Metastatic Breast Carcinoma in the Brain (tissue), 10 donors: ENCODE measurements around the genes ETFA, SKIC8 and PSMA4.

DNA sequence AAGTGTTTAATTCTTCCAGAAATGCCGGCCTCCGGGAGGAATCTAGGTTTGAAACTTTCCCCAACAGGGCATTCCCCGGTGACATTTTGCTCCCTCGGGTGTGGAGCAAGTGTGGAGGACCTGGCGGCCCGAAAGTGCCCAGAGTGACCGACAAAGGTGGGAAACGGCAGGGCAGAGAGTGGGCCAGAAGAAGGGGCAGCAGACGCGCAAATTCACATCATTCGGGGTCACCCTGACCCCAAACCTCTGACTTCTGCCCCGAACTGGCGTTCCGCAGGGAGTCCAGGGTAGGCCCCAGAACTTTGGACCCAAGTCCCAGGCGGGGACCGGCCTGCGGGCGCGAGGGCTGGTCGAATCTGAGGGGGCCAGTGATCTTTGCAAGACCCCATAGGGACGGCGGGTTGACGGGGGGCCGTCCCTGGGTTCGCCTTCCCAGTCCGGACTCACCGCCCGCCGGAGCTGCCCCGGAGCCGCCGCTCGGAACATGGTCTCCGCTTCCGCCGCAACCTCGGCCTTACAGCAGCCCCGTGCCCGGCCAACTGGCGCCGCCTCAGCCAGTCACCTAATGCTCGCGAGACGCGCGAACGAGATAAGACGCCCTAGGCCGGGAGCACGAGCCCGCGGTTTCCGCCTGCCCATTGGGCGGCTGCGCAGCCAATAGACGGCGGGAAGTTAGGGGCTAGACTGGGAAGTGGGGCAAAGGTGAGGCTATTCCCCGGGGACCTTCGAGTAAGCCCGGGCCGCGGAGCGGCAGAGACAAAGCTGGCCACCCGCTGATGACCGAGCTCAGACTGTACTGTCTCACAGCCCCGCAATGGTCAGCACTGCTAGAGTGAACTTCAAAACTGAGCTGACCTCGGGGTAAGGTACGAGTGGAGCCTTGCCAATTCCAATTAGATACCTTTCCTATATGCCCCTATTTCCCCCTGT, at the start of gene ETFA:
Gene ETFA (minus strand): TSS at position 567 of the 930 bp plus-strand sequence.
- PRO-cap, 10 experiments = peak in 10 of 10 experiments; most common plus-strand start position 711 of the sequence (in 9); most common minus-strand start position 541 of the sequence (in 8)

DNA sequence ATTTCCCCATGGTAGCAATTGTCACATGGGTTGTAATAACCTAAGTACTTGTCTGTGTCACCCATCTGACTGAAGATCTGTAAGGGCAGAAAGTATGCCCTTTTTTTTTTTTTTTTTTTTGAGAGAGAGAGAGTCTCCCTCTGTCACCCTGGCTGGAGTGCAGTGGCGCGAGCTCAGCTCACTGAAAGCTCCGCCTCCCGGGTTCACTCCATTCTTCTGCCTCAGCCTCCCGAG, 481 bp upstream of the ETFA start:
- PRO-cap, 10 experiments = peak in 2 of 10 experiments; most common minus-strand start position 67 of the sequence (in 2)

DNA sequence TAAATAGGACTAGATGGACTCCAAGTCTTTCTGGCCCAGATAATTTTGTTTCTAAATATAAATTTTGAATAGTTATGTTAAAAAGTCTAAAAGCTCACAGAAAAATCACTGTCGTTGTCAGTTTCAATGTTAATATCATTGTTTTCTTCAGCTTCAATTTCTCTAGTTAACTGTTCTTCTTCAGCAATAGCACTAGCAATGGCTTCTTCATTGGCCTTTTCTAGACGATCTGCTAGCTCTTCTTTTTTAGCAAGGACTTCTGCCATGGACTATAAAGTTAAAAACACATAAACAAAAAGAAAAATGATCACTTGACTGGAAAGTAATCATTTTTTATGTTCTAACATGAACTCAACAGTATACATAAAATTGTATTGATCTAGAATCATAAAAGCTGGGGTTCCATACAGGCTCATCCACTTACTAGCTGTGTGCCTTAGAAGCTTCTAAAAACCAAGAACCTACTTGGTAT, 138.3 kb downstream of the SCAPER start:
- PRO-cap, 10 experiments = no peak in any of the 10 experiments

GRCh38 chr15:77057689-77058429, 13.1 kb downstream of the TSPAN3 start:
- PRO-cap, 10 experiments = no peak in any of the 10 experiments

DNA sequence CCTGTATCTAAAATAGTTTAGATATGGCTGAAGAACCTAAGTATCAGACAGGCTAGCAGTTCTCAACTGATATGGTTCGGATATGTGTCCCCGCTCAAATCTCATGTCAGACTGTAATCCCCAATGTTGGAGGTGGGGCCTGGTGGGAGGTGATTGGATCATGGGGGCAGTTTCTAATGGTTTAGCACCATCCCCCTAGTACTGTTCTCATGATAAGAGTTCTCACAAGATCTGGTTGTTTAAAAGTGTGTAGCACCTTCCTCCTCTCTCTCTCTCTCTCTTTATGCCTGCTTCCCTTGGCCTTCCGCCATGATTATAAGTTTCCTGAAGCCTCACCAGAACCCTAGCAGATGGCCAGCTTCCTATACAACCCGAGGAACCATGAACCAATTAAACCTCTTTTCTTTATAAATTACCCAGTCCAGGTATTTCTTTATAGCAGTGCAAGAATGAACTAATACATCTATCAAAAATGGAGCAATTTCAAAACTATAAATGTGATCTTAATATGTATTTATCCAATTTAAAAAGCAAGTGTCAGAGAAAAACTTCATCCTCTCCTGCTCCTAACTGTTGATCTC, 47.2 kb downstream of the PEAK1 start:
- PRO-cap, 10 experiments = peak in 1 of 10 experiments; most common minus-strand start position 278 of the sequence (in 1)

DNA sequence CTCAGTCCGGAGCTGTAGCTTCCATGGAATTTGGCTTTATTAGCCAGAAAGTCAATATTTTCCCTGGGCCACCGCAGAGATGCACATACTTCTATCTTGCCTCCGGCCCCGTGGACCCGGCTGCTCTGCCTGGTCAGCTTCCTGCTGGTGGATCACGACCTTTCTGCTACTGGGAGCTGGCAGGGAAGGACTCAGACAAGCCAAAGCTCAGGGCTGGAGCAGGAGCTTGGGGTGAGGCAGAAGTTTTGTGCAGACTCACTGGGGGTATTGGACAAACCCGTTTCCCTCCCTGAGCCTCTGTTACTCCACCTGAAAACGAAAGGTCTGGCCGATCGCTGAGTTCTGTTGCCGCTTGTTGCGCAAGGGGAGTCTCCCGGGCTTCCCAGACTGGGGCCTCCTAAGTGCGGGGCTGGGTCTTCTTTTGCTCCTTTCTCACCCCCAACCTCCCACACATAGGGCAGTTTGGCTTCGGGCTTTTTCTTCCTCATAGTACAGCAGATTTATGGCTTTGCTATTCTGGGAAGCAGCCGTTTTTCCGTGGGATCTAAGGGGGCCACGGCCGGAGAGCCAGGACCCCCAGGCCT, 63.4 kb downstream of the LINGO1 start:
- PRO-cap, 10 experiments = peak in 1 of 10 experiments; most common minus-strand start position 317 of the sequence (in 1)

DNA sequence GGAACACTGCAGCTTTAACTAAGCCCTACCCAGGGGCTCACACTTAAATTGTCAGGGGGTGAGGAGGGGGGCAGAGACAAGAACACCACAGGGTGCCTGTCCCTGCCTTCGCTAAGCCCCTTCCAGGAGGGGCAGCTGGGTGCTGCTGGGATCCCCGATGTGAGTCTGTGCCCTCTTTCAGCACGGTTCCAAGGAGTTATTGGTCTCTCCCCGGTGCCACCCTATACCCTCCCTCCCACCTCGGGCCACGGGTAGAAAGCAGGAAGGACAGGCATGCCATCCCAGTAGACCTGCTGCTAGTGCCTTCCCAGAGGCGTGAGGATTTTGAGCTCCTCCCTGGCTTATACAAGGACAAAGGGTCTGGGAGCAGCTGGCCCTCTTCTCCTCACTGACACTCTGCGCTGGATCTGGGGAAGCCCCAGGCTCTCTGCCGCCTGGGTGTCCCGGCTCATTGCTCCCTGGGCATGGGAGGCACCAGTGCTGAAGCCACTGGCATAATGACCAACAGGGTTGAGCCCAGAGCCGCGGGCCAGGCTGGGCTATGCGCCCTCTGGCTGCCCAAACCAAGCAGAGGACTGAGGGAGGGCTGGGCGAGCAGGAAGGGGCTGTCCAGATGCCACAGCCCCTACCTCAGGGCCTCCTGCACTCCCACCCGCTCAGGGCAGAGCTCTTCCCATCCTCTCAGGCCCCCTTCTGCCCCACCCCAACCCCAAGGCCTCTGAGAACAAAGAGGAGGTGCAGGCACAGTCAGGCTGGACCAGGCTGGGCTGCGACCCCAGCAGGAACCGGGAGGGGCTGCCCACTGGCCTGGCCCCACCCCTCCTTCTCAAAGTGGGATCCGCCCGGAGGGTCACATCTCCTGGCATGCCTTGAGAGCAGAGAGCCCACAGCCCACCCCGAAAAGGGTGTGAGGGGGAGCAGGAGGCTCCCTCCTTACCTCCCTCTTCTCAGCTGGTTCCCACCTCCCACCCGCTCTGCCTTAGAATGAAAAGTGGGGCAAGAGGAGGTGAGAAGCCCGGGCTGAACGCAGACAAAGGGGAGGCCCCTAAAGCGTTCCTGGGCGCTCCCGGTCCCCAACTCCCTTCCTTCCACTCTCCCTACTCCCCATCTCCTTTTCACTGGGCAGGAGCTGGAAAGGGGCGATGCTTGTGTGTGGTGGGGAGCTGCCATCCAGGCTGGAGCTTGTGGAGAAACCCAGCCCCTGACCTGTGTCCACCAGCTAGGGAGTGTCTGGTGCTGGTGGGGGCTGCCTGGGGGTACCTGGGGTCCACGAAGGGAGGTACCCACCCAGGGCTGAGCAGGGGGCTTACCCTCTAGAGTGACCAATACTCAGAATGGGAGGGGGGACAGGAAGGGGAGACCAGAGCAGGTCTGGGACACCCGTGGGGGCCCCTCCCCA, 1.5 kb downstream of the LINGO1 start:
- PRO-cap, 10 experiments = peak in 3 of 10 experiments; most common plus-strand start position 287 of the sequence (in 1); most common minus-strand start position 400 of the sequence (in 1)

GRCh38 chr15:78002803-78003822, 74.4 kb downstream of the TBC1D2B start:
- PRO-cap, 10 experiments = no peak in any of the 10 experiments

GRCh38 chr15:78024181-78024600, 53.3 kb downstream of the TBC1D2B start:
- PRO-cap, 10 experiments = no peak in any of the 10 experiments

DNA sequence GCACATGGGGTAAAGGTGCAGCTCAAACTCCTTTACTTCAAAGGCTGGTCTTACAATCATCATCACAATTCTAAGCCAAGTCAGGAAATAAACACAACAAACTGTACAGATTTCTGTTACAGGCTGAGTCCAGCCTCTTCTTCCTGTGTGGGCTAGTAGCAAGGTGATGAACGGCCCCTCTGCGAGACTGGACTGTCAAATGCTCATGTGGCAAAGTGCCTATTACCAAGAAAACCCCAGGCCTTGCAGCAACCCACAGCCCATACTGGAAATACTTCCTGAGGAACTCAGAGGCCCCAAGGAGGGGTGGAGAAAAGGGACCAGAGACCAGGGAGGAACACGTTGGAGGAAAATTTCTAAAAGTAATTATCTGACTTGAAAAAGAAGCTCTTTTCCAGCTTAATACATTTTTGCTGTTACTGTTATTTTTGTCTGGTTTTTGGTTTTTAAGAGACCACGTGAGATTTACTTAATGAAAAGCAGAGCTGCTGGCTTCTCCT, 29.6 kb downstream of the TBC1D2B start:
- PRO-cap, 10 experiments = peak in 1 of 10 experiments; most common plus-strand start position 290 of the sequence (in 1); most common minus-strand start position 197 of the sequence (in 1)

DNA sequence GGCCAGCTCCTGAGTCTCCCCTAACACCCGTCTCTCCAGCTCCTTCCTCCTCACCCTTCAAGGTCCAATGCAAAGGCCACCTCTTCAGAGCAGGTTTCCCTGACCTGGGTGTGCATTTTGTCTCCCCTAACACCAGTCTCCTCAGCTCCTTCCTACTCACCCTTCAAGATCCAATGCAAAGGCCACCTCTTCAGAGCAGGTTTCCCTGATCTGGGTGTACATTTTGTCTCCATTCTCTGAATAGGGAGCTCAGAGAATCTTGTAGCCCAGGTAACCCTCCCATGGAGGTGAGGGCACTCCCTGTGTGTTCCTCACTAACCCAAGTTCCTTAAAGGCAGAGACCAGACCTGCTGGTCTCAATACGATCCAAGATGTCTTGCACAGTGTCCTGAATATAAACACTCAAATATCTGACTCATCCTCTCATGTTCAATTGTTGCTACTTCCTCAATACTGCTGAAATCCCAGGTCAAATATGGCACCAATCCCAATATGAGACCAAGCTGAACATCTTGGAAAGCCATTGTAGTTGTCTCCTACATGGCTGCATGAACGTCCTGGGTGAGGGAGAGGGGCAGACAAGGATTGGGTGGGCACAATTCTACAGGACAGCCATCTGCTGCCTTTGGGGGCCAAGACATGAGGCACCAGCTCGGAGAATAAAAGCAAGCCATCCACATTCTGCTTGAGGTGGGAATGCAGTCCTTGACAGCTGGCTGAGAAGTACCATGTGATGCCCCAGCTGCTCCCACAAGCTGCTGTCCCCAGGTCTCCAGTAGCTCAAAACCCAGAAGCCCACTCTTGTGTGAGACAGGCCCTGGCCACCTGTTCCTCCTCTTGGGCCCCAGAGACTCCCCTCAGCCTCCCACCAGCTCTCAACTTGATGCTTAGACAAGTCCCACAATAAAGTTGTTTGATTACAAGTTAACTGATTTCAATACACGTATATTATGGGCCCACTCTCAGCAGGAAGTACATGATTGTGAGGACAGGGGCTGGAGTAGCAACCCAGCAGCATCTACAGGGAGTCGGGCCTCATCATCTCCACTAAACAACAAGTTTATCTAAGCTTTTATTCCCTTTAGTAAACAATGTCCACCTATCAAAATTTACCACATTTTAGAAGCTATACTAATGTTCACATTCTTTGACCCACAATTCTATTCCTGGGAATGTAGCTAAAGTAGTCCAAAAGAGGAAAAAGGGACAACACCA, 18.2 kb downstream of the TBC1D2B start:
- PRO-cap, 10 experiments = peak in 1 of 10 experiments; most common minus-strand start position 330 of the sequence (in 1)

- PRO-cap, 10 experiments = peak in 1 of 10 experiments; most common plus-strand start chr15:78082686 (in 1); most common minus-strand start chr15:78082469 (in 1)
Measured at GRCh38 chr15:78082351-78082825, 4.9 kb upstream of the TBC1D2B start.

GRCh38 chr15:78197562-78198121, 36.7 kb downstream of the ACSBG1 start:
- PRO-cap, 10 experiments = no peak in any of the 10 experiments

DNA sequence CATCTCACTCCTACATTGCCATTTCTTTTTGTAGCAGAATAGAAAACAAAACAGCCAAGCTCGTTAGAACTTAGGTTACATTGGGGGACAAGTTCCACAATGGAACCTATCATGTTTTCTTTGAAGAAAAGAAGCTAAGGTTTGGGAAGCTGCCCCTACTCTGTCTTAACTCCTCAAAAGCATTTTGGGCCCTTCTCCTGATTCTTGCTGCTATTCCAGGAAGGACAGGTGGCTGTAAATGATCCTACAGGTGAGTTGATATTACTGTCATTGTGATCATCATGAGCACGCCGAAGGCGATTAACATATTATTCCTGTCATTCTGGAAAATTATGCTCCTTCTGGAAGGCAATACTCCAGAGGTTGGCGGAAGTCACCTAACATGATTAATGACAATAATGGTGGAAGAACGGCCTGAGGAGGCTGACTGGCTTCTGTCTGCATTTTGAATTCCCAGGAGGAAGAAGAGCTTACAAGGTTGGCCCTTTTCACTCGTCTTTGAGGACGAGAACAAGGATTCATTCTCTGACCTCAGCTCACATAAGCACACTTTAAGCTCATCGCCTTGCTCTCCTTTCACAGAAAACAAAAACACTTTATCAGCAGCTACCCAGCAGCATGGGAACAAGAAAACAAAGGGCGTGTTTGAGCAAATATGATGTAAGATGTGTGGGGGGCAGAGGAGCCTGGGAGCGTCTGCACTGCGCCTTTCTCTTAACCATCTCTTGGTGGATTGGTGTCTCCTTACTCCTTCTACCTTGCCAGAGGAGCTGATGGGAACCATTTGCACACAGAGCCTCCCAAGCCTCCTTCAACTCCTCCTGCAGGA, 23.2 kb downstream of the ACSBG1 start:
- PRO-cap, 10 experiments = peak in 1 of 10 experiments; most common plus-strand start position 389 of the sequence (in 1); most common minus-strand start position 239 of the sequence (in 1)

- PRO-cap, 10 experiments = no peak in any of the 10 experiments
Measured at GRCh38 chr15:78213288-78213596, 21.1 kb downstream of the ACSBG1 start.

DNA sequence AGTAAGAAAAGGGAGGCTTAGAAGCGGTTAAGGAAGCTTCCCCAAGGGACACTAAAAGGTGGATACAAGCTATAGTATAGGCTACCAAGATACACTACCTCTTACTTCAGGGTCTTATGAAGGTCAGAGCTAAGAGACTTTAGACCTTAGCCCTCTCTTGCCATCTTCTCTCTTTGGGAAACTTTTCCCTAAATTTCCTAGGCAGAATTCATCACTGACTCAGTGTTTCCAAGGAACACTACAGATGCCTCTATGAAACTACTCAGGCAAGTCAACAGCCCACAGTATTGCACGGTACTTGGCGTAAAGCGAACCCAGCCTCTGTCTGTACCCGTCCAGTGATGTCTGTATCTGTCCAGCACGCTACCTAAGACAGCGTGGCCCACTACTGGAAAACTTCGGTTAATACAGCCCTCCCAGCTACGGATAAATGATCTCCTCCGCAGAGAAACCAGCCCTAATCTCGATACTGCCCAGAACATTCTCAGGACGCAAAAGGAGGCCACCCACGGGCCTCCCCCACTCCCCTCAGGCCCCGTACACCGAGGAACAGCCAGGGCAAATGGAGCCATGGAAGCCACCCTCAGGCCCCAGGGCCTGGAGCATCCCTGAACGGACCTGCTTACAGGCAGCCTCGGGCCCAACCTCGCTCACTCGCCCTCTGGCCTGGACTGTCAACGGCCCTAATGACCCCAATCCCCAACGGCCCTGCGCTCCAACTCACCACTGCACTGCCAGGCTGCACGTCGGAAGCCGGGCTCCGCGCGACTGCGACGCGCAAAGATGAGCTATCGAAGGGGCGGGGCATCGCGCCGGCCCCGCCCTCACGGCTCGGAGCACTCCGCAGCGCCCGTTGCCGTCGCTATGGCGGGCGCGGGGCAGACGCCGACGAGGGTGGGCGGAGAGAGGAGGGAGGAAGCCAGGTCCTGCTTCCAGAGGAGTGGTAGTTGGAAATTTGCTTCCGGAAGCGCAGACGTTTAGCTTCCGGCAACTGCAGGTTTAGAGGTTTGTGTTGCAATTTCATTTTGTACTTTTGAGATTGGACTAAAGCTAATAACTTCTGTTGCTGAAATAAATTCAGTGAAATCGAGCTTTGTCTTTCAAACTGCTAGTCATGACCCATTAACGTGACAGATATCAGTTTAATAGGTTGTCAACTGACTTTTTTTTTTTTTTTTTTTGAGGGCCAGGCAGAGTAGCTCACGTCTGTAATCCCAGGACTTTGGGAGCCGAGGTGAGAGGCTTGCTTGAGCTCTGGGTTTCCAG, at the start of gene SKIC8:
Gene SKIC8 (minus strand): TSS at position 772 of the 1,266 bp plus-strand sequence.
- PRO-cap, 10 experiments = peak in 10 of 10 experiments; most common plus-strand start position 881 of the sequence (in 10); most common minus-strand start position 772 of the sequence (in 10)

- PRO-cap, 10 experiments = no peak in any of the 10 experiments
Measured at GRCh38 chr15:78316162-78317251, 17.1 kb upstream of the SKIC8 start.

DNA sequence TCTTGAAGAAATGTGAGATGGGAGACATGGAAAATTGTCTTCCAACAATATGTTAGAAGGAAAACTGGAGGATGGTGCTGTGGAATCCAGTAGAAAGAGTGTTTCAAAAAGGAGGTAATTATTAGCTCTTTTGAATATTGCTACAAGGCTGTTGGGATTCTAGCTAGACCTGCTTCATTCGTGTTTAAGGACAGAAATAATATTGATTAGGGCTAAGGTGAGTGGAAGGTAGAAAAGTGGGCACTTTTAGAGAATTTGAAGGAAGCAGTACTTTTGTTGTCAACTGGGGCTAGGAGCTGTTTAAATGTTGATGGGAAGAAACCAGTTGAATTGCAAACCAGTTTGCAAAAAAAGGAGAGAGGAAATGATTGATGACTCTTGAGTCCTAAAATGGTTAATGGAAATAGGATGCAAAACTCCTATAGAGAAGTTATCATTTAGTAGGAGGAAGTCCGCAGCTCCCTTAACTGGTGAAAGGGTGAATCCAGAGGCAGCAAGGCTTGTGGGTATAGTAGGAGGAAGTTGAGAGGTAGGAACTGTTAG, 15.2 kb downstream of the IREB2 start:
- PRO-cap, 10 experiments = no peak in any of the 10 experiments

- PRO-cap, 10 experiments = no peak in any of the 10 experiments
Measured at GRCh38 chr15:78475205-78476074, 31.9 kb upstream of the HYKK start.

- PRO-cap, 10 experiments = peak in 10 of 10 experiments; most common plus-strand start chr15:78540449 (in 3); most common minus-strand start chr15:78540355 (in 10)
Measured at GRCh38 chr15:78540171-78541181, at the start of gene PSMA4. PSMA4 (plus strand) TSS chr15:78540444.